ENCODE data around the genes GNAO1, MT1M, PSME3IP1 and ARL2BP.

DNA sequence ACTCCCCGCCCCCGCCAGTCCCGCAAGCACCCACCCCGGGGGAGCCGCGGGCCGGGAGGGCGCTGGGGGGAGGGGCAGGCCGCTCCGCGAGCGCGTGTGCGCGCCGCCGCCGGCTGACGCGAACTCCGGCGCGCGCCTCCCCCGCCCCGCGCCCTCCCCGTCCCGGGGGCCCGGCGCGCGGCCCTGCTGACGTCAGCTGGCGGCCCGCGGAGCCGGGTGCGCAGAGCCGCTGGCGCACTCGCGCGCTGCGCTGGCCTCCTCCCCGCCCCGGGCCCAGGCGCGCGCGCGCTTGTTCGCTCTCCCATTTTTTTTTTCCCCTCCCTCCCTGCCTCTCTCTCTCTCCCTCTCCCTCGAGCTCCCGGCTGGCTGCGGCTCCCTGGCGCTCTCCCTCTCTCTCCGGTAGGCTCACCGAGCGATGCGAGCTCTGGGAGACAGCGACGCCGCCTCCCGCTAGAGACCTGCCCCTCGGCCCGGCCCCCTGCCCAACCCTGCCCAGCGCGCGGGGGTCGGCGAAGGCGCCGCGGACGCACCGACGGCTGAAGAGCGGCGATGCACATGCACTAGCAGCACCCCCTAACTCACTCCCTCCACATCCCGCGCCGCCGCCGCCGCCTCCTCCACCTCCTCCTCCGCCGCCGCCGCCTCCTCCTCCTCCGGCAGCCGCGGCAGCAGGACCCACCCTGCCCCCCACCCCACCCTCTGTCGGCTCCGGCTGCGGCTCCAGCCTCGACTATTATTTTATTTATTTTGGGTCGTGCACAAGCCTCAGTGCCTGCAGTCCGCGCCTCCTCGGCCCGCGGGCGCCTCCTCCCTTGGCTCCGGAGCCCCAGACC, at the start of gene GNAO1:
TSS of gene GNAO1 (plus strand) at position 336 of the 833 bp plus-strand sequence.
- PRO-cap, result bidirectional peak, plus-strand start at position 189 of the sequence, minus-strand start outside the sequence; bidirectional peak, plus-strand start at position 581 of the sequence, minus-strand start at position 398 of the sequence; bidirectional peak, plus-strand start at position 777 of the sequence, minus-strand start at position 649 of the sequence

- PRO-cap, result no peak
Measured at GRCh38 chr16:56414062-56414543, 11.2 kb downstream of the AMFR start.

- PRO-cap, result no peak
Measured at GRCh38 chr16:56576775-56577590, 12.1 kb downstream of the MT4 start.

DNA sequence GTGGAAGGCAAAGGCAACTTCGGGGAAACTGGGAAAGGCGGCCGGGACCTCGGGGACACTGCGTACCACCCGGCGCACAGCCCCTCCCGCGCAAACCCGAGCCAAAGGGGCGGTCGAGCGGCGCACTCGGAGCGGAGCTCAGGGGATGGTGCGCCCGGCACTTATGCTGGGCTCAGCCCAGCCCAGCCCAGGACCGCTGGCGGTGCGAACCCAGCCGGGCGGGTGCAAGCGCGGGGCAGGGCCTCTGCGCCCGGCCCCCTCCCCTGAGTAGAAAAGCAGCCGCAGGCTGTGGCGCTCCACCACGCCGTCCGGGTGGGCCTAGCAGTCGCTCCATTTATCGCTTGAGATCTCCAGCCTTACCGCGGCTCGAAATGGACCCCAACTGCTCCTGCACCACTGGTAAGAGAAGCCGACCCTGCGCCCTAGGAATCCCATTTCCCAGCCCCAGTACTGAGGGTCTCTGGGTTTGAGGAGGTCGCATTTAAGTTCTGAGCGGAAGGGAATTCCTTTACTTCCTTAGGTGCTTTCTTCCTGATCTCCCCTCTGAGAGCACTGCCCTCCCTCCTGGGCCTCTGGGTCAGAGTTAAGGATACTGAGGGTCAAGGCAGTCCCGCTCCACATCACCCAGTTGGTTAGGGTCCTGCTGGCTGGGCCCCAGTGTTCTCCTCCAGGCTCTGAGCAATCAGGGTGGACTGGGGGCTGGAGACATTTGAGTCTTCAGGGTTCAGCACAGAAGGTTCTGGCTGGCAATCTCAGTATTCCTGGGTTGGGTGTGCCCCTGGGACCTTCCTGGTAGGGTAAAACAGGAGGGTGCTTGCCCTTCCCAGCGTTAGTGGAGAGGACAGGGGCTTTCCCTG, at the start of gene MT1M:
TSS of gene MT1M (plus strand) at position 299 of the 857 bp plus-strand sequence.
- PRO-cap, result bidirectional peak, plus-strand start at position 299 of the sequence, minus-strand start at position 172 of the sequence; bidirectional peak, plus-strand start at position 709 of the sequence, minus-strand start at position 711 of the sequence

- PRO-cap, result no peak
Measured at GRCh38 chr16:56638882-56639151, 351 bp downstream of the MT1A start.

DNA sequence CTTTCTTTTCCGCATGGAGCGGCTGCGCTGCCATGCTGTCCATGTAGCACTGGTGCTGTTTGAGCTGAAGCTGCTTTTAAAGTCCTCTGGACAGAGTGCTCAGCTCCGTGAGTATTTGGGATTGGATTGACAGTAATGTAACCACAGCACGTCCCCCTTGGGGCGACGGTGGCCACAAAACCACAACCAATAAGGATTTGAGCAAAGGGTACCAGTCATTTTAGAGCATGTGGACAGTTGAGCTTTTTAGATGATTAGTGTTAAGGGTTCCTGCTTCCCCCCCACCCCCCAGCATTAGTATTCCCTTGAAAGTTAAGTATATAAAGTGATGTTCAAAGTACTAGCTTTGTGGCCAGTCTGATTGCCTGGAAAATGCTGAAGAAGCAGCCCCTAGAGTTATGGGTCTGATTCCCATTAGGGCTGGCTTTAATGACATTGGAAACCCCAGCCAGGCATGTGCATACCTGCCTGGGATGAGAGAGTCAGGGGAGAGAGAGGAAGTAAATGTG, 31.7 kb upstream of the SLC12A3 start:
- PRO-cap, result no peak

GRCh38 chr16:56932269-56933474, 730 bp downstream of the HERPUD1 start:
- PRO-cap, result bidirectional peak, plus-strand start at chr16:56932917, minus-strand start at chr16:56932800; bidirectional peak, plus-strand start at chr16:56933206, minus-strand start at chr16:56933108

GRCh38 chr16:56933642-56934157, 1.8 kb downstream of the HERPUD1 start:
- PRO-cap, result no peak

DNA sequence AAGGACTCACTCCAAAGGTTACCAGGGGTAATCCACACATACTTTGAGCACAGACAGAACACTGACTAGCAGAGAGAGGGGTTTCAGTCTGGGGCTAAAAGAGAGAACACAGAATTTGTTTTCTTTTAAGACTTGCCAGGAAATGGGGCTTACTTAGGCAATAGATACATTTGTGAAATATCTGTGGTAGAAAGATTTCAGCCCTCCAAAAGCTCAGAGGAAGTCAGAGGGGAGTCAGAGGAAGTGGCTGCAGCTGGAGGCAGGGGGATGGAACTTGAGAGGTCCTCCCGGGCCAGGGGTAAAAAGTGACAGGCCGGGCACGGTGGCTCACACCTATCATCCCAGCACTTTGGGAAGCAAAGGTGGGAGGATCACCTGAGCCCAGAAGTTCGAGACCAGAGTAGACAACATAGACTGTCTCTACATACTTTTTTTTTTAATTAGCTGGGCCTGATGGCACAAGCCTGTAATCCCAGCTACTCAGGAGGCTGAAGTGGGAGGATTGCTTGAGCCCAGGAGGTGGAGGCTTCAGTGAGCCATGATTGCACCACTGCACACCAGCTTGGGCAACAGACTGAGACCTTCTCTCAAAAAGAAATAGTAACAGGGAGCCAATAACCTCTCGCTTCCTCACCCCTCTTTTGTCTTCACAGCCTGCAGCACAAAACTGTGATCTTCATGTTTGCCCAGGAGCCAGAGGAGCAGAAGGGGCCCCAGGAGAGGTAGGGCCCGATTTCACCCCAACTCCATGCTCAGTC, 50.0 kb downstream of the NLRC5 start:
- PRO-cap, result no peak

DNA sequence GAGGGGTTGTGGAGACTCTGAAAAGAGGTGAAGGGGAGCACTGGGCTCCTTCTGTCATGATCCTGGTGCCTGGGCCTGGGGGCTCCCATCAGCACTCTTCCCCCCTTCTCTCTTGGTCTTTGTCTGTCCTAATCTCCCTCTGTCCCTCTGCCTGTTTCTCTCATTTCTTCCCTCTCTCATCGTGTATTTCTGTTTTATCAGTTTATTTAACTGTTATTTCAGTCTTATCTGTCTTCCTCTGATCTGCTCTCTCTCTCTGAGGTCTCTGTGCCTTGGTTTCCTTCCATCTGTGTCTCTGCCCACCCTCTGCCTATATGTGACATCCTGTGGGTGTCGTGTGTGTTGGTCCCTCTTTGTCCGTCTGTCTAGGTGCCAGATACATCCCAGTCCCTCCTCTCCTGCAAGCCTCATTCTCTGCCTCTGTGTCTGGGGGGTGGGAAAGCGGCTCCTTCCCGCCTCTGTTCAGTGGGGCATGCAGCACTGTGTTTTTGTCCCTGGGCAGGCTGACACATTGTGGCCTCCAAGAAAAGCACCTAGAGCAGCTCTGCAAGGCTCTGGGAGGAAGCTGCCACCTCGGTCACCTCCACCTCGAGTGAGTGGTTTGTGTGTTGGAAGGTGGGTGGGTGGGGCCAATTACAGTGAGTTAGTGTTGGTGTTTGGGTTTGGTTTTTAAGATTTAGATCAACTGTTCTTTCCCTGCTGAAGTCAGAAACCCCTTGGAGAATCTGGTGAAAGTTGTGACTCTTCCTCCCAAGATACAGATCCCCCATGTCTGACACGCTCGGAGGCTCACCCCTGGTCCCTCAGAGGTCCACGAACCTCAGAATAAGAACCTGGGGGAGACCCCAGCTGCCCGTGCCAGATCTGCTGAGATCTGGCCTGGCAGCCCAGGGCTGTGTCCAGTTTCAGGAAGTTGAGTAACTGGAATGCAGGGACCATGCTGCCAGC, 51.1 kb upstream of the CPNE2 start:
- PRO-cap, result no peak

GRCh38 chr16:57042578-57043177, 49.7 kb upstream of the CPNE2 start:
- PRO-cap, result no peak

GRCh38 chr16:57060937-57062160, 31.0 kb upstream of the CPNE2 start:
- PRO-cap, result no peak

GRCh38 chr16:57093170-57093620, 812 bp downstream of the CPNE2 start:
- PRO-cap, result unidirectional peak, minus-strand start at chr16:57093207; unidirectional peak, minus-strand start at chr16:57093331

DNA sequence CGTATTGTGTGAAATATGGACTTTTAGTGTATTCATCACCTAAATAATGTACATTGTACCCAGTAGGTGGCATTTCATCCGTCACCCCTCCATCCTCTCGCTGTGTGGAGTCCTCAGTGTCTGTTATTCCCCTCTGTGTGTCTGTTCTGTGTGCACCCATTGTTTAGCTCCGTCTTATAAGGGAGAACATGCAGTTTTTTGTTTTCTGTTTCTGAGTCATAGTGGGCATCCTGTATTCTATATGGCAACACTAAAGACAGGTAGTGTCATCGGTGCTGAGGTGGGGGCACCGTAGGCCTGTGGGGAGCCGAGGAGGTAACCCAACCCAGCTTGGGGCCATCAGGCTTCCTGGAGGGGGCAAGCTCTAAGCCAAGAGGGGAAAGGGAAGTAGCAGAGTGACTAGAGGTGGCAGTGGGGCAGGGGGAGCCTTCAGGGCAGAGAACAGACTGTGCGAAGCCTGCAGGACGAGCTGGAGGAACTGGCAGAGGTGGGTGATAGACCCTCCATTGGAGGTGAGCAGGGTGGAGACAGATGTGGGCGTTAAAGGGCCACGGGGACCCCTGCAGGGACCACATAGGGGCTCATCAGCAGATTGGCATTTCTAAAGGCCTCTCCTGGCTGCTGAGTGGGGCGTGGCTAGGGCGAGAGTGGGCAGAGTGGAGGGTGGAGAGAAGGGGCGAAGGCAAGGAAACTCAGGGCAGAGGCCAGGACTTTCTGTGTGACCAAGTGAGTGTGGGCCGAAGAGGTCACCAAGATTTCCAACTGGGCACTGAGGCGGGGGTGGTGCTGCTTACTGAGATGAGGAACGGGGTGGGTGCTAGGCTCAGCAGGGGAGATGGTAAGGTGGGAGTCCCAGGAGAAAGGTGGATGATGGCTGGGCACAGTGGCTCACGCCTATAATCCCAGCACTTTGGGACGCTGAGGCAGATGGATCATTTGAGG, 36.6 kb downstream of the CPNE2 start:
- PRO-cap, result no peak

GRCh38 chr16:57181438-57181840, 4.4 kb downstream of the PSME3IP1 start:
- PRO-cap, result no peak

- PRO-cap, result bidirectional peak, plus-strand start at chr16:57185445, minus-strand start at chr16:57185425; bidirectional peak, plus-strand start at chr16:57186313, minus-strand start at chr16:57186039
Measured at GRCh38 chr16:57185016-57186119, at the start of gene PSME3IP1. PSME3IP1 (minus strand) TSS chr16:57186039.

GRCh38 chr16:57244745-57246143, at the start of gene ARL2BP:
ARL2BP (plus strand) TSS chr16:57245259.
- PRO-cap, result bidirectional peak, plus-strand start at chr16:57245166, minus-strand start at chr16:57244995; bidirectional peak, plus-strand start at chr16:57245593, minus-strand start at chr16:57245567; bidirectional peak, plus-strand start at chr16:57245851, minus-strand start at chr16:57245657

GRCh38 chr16:57253628-57253981, 8.5 kb downstream of the ARL2BP start:
- PRO-cap, result no peak

DNA sequence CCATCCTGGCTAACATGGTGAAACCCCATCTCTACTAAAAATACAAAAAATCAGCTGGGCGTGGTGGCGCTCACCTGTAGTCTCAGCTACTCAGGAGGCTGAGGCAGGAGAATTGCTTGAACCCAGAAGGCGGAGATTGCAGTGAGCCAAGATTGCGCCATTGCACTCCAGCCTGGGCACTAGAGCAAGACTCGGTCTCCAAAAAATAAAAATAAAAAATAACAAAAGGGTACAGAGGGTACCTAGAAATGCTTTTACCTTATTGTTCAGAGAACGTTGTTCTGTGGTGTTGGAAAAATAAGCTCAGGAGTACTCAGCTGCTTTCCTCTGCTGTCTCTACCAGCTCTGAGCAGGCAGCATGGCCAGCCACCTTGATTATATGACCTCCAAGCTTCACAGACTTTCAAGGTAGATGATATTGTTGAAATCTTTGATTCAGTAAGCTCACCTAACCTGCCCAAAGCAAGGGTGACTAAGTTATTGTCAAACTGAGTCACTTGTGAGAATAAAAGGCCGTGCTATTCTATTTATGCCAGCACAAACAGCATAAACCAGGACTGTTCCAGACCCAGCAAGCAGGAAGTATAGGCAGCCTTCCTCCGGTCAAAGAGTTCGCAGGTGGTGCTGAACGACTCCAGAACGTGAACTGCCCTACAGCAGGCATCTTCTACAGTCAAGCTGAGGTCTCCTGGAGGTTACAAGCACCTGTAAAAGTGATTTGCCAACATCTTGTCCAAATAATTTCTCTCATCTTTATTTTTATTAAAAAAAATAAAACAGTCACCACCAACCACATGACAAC, 10.5 kb downstream of the ARL2BP start:
- PRO-cap, result no peak

DNA sequence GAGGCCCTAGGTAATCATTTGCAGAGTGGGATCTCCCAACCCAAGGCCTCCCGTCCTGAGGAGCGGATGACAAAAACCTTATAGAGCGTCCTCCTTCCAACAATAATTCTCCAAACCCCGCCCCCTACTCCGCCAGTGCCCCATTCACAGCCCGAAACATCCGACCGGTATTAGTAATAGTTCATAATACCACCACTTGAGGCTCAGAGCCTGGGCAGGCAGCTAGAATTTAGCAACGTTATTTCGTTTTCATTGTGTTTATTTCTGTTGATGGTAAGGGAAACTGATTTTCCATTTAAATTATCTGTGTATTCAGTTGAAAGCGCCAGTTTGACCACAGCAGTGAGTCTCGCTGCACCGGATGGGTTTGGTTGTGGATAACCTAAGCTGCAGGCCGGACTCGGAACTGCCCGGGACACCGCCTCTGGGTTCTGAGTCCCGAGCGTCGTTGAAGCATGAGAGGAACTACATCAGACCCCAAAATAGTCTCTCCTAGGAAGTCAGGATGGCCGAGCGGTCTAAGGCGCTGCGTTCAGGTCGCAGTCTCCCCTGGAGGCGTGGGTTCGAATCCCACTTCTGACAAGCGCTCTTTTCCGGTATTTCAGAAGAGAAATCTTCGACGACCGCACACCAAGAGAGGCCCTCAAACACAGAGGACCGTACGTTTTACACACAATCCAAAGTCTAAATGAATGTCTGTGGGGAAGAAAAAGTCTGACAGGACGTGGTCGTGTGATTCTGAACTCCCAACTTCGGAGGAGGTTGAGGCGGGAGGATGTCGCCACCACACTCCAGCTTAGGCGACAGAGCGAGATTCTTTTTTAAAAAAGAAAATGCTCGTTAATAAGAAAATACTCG, 15.2 kb upstream of the PLLP start:
- PRO-cap, result bidirectional peak, plus-strand start at position 626 of the sequence, minus-strand start at position 433 of the sequence

Data from rectum (tissue), 1 donor.